IMR-90 (cell line): Measurements from ENCODE around the gene C10orf67.

DNA sequence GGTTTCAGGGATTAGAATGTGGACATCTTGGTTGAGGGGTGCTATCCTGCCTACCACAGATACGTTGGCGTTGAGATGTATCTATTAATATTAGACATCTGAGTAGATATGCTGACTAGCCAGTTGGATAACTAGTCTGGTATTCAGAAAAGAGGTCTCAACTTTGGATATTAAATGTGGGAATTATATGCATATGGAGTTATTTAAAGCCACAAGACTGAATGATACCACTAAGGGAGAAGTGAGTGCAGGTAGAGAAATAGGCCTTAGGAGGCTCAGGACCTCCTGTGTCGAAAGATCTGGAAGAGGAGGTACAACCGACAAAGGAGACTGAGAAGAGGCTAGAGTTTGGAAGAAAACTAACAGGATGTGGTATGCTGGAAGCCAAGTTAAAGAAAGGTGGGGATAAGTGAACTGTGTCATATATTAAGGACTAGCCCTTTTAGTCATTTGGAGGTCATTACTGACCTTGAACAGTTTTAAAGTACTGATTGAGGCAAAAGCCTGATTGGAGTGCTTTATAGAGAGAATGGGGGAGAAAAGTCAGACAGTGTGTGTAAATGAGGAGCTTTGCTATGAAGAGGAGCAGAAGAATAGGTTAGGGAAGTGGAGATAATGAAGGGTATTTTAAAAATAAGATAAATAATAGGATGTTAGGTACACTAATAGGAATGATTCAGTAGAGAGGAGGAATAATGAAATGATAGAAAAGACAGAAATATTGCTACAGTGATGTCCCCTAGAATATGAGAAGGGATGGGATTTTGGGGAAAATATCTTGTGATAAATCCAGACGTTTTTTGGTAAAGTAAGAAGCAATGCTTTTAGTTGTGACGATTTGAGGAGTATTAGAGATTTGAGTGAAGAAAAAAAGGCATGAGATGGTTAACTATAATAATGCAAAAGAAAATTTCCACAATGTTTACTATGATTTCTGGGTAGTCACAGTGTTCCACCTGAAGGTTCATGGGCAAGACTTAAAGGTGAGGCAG is 119.9 kb downstream of the MLLT10 start:
- RRBS = no CpG with 5 or more reads among the region's 6 CpGs
CAGE:
- cytosol, long polyA plus RNA = no peak
- long polyA plus RNA = no peak
- nucleus, long polyA plus RNA = no peak

DNA sequence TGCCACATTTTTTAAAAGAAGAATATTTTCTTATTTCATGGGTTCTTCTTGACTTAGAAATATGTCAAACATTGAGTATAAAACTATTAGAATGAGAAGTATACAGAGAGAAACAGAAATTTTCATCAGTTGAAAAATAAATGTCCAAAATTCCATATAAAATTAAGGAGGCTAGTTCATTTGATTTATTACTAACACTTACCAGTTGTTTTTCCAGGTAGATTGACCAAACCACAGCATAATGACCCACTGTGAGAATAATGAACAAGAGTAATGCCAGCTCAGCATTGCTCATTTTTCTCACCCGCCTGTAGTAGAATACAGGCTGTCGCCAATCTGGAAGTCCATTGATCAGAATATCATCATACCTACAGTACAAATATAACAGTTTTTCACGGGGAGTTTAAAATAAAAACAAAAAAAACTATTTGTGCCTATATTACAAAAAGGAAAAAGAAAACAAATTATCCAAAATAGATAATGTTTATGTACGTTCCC is 82.9 kb downstream of the DNAJC1 start:
- RRBS = no CpG with 5 or more reads among the region's 4 CpGs
CAGE:
- cytosol, long polyA plus RNA = no peak
- long polyA plus RNA = no peak
- nucleus, long polyA plus RNA = no peak

DNA sequence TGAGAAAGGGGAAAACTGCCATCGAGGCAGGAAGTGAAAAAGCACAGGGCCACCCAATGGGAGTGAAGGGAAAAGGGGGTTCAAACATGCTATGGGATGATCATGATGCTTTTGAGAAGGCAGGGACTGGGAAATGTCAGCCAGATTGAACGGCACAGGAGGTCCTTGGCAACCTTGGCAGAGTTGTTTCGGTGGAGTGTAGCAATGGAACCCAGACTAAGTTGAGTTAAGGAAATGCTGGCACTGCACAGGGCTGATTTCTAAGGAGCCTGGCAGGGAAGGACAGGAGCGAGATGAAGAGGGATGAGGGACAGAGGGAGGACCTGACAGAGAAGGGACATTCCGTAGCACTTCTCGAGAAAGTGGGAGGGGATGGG is 101.4 kb downstream of the PIP4K2A start:
- RRBS = no CpG with 5 or more reads among the region's 6 CpGs
CAGE:
- cytosol, long polyA plus RNA = no peak
- long polyA plus RNA = no peak
- nucleus, long polyA plus RNA = no peak

DNA sequence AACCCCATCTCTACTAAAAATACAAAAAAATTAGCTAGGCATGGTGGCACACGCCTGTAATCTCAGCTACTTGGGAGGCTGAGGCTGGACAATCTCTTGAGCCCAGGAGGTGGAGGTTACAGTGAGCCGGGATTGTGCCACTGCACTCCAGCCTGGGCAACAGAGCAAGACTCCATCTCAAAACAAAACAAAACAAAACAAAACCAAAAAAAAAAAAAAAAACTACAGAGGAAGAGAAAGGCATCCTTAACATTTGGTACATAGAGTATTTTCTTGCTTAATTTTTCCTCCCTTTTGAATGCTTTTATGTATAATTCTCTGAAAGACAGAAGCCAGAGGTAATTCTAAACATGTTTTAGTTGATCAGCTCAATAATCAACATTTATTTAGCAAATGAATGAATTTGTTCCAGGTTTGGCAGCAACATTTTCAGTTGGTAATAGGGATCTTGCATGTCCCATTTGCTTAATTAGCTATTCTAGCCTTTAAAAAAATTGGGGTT is 27.6 kb upstream of the PIP4K2A start:
- RRBS = no CpG with 5 or more reads among the region's 2 CpGs
CAGE:
- cytosol, long polyA plus RNA = no peak
- long polyA plus RNA = no peak
- nucleus, long polyA plus RNA = no peak

- RRBS = no CpG with 5 or more reads among the region's 15 CpGs
CAGE:
- cytosol, long polyA plus RNA = no peak
- long polyA plus RNA = no peak
- nucleus, long polyA plus RNA = no peak
These were observed 27.9 kb upstream of the MSRB2 start for GRCh38 chr10:23067515-23067831.

DNA sequence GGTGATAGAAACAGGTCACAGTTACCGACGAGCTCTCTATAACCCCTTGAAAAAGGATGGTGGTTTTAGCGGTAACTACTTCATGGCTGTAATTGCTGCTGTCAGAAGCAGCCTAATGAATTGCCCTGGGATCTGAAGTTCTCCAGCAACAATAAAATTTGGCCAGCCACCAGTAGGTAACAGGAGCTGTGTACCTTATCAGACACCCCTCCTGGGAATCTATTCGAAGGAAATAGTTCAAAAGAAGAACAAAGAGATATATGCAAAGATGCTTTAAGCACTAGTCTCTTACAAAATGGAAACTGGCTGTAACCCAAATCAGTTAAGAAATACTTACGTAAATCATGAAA is 1.4 kb downstream of the MSRB2 start:
- RRBS = no CpG with 5 or more reads among the region's 5 CpGs
CAGE:
- cytosol, long polyA plus RNA = no peak
- long polyA plus RNA = no peak
- nucleus, long polyA plus RNA = no peak

DNA sequence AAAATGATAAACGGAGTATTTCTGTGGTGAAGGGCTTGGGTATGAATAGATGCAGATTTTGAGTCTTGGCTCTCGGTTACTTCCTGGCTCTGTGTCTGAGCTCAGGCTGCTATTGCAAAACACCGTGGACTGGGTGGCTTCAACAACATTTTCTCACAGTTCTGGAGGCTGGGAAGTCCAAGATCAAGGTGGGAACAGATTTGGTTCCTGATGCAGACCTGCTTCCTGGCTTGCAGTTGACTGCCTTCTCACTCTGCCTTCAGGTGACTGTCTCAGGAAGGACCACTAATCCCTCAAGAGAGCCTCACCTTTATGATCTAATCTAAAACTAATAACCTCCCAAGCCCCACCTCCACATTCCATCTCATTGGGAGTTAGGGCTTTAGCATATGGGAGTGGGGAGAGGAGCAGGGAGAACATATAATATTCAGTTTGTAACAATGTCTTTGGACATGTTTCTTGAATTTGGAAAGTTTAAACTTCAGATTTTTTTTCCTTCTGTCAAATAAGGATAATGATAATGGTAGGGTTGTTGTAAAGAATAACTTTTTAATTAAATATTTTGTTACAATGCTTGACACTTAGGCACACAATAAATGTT is 1.9 kb downstream of the MSRB2 start:
- RRBS = no CpG with 5 or more reads among the region's 3 CpGs
CAGE:
- cytosol, long polyA plus RNA = no peak
- long polyA plus RNA = no peak
- nucleus, long polyA plus RNA = no peak

- RRBS = no CpG with 5 or more reads among the region's 32 CpGs
CAGE:
- cytosol, long polyA plus RNA = no peak
- long polyA plus RNA = no peak
- nucleus, long polyA plus RNA = no peak
These were observed at the start of gene C10orf67 for GRCh38 chr10:23344198-23345042. Gene C10orf67 (minus strand): TSS chr10:23344797.

GRCh38 chr10:23363551-23363944 is 19.0 kb upstream of the C10orf67 start:
- RRBS = no CpG with 5 or more reads among the region's 6 CpGs
CAGE:
- cytosol, long polyA plus RNA = no peak
- long polyA plus RNA = no peak
- nucleus, long polyA plus RNA = no peak

DNA sequence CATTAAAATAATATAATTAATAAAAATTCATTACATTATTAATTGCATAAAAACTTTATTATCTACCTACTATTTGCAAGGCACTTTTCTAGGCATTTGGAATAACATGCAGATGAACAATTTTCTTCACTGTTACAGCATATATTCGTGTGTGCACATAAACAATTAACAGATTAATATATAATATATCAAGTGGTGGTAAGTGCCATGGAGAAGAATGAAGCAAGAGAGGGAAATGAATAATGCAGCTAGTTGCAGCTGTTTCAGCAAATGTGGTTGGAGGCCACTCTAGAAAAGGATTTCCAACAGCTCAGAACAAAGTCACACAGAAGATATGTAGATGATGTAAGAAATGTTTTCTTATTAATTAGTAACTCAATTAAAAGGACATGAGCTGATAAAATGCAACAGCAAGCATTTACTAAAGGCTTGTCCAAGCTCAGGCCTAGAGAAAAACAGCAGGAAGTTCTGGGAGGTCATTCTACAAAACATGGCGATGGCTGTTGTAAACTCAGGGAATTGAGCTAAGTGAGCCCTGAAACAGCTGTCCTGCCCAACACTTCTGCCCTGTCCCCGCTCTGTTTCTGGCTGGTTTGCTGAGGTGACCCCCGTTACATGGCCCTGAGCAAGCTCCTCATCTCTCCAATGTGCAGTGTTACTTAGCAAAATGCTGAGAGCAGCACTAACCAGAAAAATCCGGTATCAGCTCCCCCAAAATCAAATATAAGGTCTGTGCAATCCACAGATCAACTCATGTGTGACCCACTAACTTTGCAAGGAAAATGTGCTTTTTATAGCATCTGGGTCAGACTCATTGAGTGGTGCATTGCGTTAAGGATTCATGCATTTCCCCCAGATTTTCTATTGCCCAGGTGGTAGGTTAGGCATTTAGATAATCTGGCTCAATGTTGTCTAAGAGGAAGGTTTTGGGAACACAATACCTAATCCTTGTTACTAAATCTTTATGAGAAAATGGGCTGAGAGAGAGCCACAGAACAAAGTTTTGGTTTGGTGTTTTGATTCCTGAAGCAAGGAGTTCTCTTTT is 23.5 kb upstream of the C10orf67 start:
- RRBS = no CpG with 5 or more reads among the region's 6 CpGs
CAGE:
- cytosol, long polyA plus RNA = no peak
- long polyA plus RNA = no peak
- nucleus, long polyA plus RNA = no peak

GRCh38 chr10:24201980-24202525 is 6.9 kb upstream of the KIAA1217 start:
- RRBS = 34% methylated on average over 3 of the region's 11 CpGs
CAGE:
- cytosol, long polyA plus RNA = no peak
- long polyA plus RNA = no peak
- nucleus, long polyA plus RNA = no peak

DNA sequence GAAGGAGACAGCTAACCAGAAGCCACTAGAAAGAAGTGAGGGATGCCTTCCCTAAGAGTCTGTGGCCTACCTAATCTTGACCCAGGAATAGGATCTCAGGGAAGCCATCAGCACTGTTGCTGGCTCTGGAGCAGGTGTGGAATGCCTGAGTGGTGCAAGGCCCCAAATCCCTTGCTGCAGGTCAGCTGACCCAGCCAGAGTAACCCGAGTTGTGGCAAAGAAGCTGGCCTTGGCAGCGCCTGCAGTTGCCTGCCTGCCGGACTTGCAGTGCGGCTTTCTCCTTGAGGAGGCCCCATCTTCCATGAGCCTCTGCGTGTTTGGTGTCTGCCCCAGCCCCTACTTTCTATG is 5.8 kb downstream of the KIAA1217 start:
- RRBS = no CpG with 5 or more reads among the region's 5 CpGs
CAGE:
- cytosol, long polyA plus RNA = no peak
- long polyA plus RNA = no peak
- nucleus, long polyA plus RNA = no peak

- RRBS = no CpG with 5 or more reads among the region's 9 CpGs
CAGE:
- cytosol, long polyA plus RNA = no peak
- long polyA plus RNA = no peak
- nucleus, long polyA plus RNA = no peak
These were observed 31.1 kb downstream of the KIAA1217 start for GRCh38 chr10:24239781-24240741.

DNA sequence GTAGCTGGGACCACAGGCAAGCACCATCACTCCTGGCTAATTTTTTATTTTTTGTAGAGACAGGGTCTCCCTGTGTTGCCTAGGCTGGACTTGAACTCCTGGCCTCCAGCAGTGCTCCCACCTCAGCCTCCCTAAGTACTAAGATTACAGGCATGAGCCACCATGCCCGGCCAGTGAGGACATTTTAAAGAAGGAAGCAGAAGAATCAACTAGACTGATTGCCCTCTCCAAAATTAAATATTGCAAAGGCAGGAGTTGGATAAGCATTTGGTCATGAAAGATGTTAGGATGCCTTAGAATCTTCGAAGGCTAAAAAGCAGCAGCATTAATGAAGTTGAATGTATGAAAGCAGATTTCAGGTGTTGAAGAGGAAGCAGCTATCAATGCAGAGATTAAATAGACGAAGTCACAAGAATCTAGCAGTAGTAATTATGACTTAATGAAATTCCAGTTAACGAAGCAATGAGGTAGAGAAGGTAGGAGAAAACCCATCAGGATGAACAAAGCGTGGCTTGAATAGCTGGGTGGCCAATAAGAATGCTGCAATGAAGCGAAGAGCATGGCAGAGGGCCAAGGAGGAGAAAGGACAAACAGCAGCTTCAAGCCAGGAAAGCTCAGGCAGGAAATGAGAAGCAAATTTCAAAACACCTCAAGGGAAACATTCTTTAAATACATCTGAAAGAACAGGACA is 122.3 kb downstream of the KIAA1217 start:
- RRBS = no CpG with 5 or more reads among the region's 6 CpGs
CAGE:
- cytosol, long polyA plus RNA = no peak
- long polyA plus RNA = no peak
- nucleus, long polyA plus RNA = no peak

DNA sequence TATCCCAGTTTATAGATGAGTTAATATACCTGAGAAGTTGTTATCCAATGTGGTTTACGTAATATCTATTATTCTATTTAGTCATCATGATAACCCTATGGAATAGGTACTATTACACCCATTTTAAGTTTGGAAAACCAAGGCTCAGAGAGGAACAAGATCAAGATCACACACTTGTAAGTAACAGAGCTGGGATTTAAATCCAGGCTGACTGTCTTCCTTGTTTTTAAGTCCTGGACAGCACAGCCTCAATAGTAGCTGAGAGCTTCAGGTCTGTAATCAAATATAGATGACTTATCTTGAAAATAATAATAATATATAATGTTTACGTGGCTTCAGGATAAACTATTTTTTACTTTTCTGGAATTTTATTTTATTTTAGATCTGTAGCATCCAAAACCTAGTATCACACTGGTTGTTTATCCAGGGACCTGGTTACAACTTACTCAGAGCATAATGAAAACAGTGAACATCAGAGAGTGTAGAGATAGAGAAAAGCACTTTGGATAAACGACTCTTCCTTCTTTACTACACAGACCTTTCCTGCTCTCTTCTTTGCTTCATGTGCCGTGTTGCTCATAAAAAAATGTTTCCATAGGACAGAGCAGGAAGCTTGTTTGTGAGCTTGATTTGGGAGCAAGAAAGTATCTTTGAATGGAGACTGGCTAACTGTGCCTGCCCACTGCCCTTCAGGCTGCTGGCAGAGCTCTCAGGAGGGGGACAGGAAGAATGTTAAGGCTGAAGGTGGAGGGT is 241.9 kb downstream of the KIAA1217 start:
- RRBS = no CpG with 5 or more reads among the region's 4 CpGs
CAGE:
- cytosol, long polyA plus RNA = no peak
- long polyA plus RNA = no peak
- nucleus, long polyA plus RNA = no peak

- RRBS = no CpG with 5 or more reads among the region's 7 CpGs
CAGE:
- cytosol, long polyA plus RNA = no peak
- long polyA plus RNA = no peak
- nucleus, long polyA plus RNA = no peak
These were observed 235.1 kb downstream of the ARHGAP21 start for GRCh38 chr10:24488445-24489132.

DNA sequence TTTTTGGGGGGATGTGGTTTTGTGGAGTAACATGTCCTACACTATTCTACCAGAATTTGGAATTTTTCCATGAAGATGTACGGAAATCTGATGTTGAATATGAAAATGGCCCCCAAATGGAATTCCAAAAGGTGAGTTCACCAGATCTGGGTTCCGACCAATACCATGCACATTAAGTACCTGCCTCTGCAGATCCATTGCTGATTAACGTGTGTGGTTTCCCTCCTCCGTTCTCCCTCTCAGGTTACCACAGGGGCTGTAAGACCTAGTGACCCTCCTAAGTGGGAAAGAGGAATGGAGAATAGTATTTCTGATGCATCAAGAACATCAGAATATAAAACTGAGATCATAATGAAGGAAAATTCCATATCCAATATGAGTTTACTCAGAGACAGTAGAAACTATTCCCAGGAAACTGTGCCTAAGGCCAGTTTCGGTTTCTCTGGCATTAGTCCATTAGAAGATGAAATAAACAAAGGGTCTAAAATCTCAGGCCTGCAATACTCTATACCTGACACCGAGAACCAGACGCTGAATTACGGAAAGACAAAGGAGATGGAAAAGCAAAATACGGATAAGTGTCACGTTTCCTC is 181.0 kb downstream of the ARHGAP21 start:
- RRBS = no CpG with 5 or more reads among the region's 10 CpGs
CAGE:
- cytosol, long polyA plus RNA = no peak
- long polyA plus RNA = no peak
- nucleus, long polyA plus RNA = no peak

GRCh38 chr10:24600553-24601037 is 123.1 kb downstream of the ARHGAP21 start:
- RRBS = no CpG with 5 or more reads among the region's 11 CpGs
CAGE:
- cytosol, long polyA plus RNA = no peak
- long polyA plus RNA = no peak
- nucleus, long polyA plus RNA = no peak

DNA sequence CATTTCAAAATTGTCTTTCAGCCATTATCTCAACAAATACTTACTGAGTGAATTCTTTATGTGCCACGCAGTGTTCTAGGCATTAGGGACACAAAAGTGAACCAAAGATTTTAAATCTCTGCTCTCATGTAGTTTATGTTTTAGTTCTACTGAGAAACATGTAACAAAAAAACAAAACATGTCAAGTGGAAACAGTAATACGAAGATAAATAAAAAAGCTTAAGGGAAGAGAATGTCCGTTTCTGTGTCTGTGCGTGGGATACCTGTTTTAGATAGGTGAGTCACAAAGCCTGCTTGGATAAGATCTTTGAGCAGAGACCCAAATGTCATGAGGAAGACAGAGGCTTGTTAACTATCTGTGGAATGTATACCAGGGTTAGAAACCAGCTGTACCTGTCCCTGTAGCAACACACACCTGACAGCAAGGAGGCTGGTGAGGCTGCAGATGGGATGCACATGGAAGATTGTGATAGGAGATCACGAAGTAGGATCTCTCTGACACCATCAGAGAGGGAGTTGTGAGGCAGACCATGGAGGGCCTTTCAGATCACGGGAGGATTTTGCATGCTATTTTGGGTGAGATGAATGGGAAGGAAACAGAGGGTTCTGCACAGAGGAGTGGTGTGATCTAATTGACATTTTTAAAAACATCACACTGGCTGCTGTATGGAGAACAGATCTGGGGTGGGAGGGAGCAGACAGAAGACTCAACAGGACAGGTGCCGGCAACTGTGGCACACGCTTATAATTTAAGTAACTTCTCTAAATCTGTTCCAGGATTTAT is 105.3 kb downstream of the ARHGAP21 start:
- RRBS = no CpG with 5 or more reads among the region's 8 CpGs
CAGE:
- cytosol, long polyA plus RNA = no peak
- long polyA plus RNA = no peak
- nucleus, long polyA plus RNA = no peak

DNA sequence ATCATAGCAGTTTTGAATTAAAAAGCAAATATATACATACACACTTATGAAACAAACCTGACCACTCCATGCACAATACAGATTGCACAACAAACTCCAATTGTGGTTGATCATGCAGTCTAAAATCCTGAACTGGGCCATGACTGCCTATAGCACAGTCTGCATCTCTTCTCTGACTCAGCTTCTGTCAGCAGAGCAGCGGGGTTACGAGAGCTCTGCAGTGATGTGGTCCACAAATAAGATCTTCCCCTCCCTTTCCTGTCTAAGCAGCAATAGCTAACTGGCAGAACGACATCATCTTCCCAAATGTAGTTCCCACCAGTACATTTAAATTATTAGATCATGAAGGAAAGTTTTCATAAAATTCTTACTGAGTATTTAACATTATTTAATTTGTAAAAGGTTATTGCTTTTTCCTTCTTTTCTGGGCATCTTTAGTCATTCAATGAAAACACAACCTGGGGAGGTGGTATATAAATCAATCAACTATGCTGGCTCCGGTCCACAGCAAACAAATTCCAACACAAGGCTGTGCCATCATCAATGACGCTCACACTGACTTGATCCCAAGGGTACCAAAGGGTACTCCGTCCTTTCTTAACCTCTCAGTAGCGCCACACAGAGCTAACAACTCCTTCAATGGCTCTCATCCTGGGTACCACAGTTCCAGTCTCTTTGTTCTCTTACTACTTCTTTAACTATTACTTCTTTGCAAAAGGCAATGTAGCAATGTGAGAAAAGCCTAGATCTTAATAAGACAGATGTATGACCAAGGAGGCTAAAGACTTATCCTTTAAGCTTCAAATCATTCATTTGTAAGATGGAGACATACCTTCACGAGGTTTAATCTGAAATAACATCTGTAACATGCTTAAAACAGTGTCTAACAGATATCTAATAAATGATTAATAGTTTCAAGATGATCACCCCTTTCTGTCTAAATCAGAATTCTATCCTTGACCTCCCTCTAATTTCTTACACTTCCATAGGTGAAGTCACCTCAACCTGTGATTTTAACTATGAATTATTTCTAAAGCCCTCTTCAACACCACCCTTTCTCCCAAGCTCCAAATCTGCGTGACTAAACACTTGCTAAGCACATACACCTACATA is 16.9 kb downstream of the ARHGAP21 start:
- RRBS = no CpG with 5 or more reads among the region's 9 CpGs
CAGE:
- cytosol, long polyA plus RNA = no peak
- long polyA plus RNA = no peak
- nucleus, long polyA plus RNA = no peak